Bile duct (tissue), 1 donor: ENCODE measurements around the gene DUT.

- PRO-cap = no peak
Observed at GRCh38 chr15:45156911-45157773, 27.3 kb downstream of the DUOX1 start.

DNA sequence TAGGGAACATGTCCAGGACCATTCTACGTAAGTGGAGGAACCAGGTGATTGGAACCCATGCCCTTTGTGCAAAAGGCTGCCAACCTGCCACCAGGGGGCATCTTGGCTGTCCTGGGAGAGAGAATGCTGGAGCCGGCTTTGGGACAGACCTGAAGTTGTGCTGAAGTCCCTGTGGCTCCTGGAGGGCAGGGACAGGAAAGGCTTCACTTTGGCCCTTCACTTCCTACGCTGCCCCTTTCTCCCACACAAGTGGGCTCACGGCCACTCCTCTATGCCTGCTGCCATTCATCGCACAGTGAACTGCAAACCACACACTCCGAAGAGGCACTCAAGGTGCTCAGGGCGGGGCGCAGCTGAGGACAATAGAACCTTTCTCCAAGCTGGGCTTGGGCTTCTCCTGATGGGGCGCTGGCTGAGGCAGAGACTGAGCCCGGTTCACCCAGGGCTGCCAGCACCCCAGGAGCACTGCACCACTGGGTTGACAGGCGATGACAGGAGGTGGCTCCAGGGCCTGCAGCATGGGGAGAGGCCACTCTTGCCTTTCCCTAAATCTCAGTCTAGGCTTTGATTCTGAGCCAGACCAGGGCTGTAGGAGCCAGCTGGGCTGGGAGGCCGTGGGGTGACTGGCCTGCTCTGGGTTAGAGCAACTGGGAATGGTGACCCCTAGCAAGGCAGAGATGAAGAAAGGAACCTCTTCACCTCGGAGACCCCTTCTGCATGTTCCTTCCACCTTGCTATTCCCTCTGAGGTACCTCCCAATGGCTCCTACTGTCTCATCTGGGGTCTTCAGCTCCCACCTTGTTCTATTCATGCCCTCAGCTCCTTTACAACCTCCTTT lies 8.3 kb downstream of the SHF start:
- PRO-cap = no peak

GRCh38 chr15:45200749-45201606 lies 13.2 kb upstream of the SHF start:
- PRO-cap = no peak

GRCh38 chr15:45253254-45253810 lies 1.3 kb downstream of the SLC28A2 start:
- PRO-cap = no peak

DNA sequence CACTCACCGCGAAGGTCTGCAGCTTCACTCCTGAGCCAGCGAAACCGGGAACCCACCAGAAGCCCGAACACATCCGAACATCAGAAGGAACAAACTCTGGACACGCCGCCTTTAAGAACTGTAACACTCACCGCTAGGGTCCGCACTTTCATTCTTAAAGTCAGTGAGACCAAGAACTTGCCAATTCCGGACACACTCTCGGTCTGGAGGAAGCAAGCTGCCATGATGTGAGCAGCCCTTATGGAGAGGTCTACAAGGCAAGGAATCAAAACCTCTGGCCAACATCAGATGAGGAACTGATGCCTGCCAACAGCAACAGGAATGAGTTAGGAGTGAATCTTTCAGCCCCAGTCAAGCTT lies 62.9 kb downstream of the SLC28A2 start:
- PRO-cap = no peak

- PRO-cap = no peak
Observed at GRCh38 chr15:45449575-45449746, 19.1 kb downstream of the C15orf48 start.

- PRO-cap = no peak
Observed at GRCh38 chr15:45657835-45658309, 23.0 kb downstream of the SQOR start.

DNA sequence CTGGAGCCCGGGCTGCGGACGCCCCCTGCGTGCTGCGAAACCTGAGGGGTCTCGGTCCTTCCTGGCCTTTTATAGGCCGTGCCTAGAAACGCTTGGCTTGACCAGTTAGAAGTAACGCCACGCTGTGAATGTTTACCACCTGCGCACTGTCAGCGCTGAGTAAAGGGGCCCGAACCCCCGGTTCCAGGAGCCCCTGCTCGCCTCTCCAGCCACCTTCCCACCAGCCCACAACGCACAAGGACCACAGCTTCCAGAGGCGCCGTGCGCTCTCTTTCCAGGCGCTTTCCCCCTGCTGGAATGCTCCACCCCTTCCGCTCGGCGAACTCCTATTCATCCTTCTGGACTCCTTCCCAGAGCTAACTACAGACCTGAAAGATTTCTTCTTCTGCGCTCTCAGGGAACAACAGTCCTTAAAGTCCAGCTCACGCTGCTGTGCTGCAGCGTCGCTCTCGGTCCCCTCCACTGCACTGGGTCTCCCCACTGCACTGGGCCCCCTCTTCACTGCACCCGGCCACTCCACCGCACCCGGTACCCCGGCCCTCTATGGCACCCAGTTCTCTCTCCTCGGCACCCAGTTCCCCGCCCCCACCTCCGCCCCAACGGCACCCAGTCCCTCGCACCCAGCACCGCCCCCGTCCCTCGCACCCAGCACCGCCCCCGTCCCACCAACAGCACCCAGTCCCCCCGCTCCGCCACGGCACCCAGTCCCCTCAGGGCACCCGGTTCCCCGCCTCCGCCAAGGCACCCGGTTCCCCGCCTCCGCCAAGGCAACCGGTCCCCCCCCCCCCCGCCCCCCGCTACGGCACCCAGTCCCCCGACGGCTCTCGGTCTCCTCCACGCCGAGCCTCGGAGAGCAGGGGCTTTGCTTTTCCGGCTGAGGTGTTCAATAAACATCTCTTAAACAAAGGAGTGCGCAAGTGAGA lies 69.8 kb downstream of the SQOR start:
- PRO-cap = no peak

GRCh38 chr15:46079743-46080421 lies 445.1 kb downstream of the SQOR start:
- PRO-cap = no peak

DNA sequence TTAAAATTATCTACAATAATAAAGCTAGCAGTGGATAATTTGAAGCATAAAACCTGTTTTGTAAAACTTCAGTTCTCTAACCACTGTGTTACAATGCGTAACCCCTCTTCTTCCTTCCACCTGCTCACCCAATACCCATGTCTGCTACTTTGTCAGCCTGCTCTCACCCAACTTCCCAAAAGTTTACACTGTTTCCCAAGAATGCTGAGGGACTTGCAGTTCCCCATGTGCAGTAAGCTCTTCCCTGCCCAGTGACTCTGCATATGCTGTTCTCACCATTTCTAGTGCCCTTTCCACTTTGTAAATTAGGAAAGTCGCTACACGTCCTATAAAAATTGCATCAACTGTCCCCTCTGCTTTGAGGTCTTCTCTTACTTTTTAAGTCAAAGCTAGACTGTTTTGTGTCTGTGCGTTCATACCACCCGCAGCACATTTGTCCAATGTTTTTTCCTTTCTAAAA lies 315.8 kb upstream of the SEMA6D start:
- PRO-cap = unidirectional peak, plus-strand start at position 199 of the sequence

- PRO-cap = no peak
Observed at GRCh38 chr15:47726555-47727119, 9.3 kb downstream of the SEMA6D start.

GRCh38 chr15:47753193-47753701 lies 35.9 kb downstream of the SEMA6D start:
- PRO-cap = no peak

DNA sequence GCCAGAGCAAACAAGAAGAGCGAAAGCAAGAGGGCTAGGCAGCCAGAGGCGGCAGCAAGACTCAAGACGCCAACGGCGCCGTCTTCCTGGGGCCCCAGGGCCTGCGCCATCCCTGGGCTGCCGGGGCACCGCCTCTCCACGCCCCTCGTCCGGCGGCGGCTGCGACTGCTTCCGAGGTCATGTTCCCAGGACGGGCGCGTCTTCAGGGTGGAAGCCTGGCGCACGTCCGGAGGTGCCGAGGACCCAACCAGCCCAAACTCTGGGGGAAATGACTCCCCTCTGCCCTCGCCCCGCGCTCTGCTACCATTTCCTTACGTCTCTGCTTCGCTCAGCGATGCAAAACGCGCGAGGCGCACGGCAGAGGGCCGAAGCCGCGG lies at the start of gene DUT:
Gene DUT (plus strand): TSS at position 182 of the 377 bp plus-strand sequence.
- PRO-cap = bidirectional peak, plus-strand start at position 182 of the sequence, minus-strand start at position 137 of the sequence

DNA sequence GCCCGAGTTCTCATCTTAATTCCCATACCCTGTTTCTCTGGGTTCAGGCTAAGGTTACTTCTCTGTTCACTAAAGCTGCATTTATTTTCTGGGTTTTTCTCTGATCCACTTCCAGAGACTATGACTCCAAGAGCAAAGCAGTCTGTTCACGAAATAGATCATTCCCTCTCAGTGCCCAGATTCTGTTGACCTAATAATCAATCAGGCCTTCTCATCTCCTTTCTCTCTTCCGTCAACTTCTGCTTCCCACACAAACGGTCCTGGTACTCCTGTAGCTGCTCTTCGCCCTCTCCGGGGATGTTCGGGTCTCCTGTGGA lies 61.3 kb downstream of the DUT start:
- PRO-cap = no peak

GRCh38 chr15:48533856-48534429 lies 111.6 kb downstream of the FBN1 start:
- PRO-cap = no peak

DNA sequence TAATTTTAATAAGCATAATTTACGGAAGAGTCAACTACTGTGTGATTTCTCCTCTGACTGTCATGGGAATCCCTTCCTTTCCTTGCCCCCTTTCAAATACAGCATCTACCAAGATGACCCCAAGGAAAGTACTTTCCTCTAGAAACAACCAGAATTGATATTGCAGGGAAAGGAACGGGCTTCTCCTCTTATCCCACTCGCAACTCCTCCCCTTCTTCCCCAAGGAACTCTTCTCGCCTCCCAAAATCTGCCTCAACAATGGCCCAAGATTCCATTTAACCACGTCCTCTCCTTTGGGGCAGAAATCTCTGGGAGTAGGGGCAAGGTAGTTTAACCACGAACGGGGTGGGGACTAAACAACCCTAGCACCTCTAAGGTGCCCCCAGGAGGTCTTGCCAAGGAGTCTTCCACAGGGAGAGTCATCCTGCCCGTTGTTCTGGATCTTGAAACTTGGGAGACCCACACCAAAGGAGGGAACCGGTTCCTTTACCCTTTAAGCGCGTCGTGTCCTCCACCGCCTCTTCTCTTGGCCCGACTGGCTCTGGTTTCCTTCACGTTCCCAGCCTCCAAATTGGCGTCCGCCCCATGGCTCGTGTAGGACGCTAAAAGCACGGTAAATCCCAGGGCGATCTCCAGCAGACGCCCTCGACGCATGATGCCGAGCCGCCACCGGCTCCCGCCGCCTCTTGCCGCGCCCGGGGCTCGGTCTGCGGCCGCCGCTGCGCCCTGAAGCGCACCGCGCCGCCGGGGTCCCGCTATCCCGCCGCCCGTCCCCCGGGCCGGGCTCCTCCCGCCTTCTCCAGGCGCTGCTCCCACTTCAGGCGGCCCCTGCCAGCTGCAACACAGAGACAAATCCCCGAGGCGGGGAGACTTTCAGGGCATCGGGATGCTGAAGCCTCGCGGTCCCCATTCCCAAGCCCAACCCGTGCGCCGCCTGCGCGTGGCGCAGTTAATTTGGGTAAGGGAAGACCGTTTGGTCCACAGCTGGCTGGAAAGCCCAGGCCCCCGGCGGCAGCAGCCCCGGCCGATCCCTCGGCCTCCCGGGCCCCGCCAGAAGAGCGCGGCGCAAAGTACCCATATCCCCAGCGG lies 1.0 kb downstream of the FBN1 start:
- PRO-cap = bidirectional peak, plus-strand start at position 867 of the sequence, minus-strand start at position 537 of the sequence

DNA sequence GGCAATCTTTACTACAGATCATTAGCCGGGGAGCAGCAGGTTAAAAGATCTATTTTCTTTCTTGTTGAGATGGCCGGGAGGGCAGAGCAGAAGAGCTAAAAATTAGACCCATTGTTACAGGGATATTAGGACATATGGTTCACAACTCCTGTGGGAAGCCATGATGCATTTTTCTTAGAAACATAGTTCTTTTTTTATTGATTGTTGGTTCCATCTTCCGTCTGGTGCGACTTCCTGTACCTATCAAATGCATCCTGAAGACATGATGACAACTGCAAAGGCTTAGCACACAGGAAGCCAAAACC lies 337 bp upstream of the SHC4 start:
- PRO-cap = no peak

DNA sequence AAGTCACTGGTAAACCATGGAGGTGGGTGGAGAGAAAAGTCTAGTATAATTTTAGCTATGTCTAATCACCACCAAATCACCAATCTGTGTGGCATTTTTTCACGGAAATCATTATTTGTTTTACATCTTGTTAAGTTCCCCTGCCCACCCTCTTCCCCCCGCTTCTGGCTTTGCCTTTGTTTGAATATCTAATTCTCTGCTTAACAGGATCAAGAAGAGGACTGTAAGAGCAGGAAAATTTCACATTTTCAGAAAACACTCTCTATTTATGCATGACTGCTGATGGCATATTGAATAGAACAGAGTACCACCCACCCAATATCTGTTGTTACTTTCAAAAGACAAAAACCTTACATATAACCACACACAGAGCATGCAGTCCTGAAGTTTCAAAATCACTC lies 17.3 kb downstream of the COPS2 start:
- PRO-cap = no peak

DNA sequence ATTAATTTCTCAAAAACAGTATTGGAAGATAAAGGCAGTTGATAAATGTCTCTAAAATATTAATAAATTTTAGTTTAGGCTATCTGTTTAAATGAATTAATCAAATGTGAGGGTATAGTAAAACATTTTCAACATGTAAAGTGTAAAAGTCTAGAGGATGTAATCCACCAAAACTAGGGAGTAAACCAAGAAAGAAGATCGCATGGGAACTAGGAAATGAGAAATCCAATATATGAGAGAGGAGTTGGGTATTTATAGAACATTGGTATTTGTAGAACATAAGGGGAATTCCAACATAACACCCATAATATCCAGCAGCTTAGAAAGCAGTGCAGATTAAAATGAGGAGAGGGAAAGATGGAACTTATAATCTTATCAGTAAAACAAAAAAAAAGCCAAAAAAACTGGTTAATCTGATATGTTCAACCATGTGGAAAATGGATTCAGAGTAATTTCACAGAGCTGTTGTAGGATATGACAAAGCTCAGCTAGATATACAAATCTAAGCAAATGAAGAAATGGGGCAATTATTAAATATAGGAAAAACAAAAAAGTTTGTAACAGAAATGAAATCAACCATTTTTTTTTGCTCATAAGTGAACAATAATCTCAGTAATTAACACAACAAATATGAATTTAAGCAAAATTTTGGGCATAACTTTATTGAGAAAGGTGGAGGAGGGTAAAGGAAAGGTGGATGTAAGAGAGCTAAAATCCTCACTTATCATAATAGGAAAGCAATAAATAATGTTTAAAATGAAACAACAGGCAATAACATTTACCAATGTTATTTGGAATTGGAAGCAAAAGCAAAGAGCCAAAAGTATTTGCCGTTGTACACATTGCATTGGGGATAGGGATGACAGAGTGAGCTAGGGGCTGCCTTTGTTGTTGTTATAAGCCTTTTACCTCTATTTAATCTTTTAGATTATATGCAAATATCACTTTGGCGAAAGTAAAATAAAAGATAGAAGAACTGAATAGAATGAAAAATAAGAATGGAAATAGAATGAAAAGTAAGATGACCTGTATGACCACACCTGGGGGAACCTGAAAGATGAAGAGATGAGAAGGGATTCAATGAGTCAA lies 74.8 kb downstream of the GALK2 start:
- PRO-cap = no peak

DNA sequence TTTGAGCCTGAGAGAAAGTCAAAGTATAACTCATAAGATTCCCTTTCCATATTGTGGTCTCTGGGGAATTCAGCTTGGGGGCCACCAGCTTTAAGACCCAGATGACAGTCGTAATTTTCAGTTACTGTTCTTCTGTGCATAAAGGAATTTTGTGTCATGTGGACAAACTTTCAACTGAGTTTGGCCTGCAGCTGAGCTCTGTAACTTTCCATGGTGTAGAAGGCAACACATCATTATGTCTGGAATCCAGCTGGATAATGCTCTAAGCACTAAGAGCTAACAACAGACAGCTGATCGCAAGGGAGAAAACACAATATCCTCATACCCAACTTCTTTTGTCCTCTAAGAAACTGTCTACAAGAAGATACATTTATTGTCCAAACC lies 219.1 kb downstream of the ATP8B4 start:
- PRO-cap = no peak